ENCODE measurements around a stretch of chr10.

DNA sequence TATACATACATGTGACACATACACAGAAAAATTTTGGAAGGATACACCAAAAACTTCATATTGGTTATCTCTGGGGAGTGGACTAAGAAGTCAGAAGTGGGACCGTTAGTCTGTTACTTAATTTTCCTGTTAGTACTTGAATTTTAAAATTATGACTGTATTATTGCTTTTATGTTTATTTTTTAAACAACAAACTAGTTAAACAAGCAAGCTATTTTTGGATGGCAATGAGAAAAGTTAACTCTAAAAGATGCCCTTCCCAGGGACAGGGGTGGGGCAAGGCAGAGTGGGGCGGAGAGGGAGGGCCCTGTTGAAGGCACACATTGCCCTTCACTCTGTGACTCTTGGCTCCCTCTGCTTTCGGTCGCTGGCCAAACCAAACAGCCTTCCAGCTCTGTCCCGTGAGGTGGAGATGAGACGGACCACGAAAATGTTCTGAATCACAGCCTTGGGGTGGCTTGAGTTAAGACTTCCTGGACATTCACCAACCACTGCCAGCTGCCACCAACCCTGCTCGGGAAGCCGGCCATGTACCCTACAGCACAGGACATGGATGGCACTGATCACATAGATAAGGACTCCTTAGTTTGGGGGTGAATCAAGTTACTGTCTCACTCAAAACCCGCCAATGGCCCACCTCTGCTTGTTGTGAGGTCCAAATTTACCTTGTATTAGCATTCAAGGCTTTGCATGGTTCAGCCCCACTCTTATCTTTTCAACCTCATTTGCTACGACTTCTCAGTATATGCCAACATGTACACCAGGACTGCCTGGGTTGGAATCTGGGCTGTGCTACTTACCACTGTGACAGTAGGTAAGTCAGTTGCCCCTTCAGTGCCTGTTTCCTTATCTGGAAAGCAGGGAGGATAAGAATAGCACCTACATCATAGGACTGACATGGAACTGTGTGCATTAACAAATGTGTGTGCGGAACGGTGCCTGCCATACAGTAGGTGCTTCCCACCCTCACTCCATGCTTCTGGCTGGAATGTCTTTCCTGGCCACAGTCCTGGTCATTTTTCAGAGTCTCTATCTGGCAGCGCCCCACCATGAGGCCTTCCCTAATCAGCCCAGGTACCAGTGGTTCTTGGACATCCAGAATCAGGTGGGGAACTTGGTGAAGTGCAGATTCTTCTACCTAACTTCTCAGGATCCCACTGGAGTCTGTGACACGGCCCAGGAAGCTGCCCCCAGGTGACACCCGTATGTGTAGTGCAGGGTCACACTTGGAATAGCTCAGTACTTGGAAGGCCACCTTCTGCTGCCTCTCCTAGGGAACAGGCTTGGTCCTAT lies 28.1 kb downstream of the ITPRIP start:
- PRO-cap: no peak

- PRO-cap: no peak
Measured at GRCh38 chr10:104315243-104316629, 22.5 kb downstream of the ITPRIP start.

- PRO-cap: no peak
Measured at GRCh38 chr10:104322310-104322962, 15.8 kb downstream of the ITPRIP start.

DNA sequence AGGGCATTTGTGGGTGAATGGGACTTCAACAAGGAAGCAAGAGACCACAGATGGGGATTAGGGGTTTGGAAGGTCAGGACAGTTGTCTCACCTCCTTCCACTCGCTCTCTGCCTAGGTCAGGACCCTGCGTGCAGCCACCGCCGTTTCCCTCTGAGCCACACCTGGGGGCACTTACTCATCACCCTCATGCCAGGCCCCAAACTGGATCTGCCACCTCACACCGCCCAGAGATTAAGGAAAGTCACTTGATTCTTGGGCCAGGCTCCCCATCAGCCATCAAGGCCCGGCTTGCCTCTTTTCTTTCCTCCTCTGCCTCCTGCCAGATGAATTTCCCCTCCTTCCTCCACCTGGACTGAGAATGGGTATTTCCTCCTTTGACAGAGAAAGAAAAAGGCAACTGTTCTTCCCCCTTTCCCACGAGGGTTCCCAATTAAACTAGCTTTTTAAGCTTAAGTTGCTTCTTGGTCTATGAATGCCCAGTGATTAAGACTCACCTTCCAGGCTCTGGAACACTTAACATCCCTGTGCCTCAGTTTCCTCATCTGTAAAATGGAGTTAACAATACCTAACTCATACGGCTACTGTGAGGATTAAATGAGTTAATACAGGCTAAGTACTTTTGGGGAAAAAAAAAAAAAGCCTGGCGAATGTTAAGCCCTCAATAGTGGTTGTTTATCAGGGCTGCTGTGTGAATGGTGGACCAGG lies 2.8 kb downstream of the ITPRIP start:
- PRO-cap: no peak

DNA sequence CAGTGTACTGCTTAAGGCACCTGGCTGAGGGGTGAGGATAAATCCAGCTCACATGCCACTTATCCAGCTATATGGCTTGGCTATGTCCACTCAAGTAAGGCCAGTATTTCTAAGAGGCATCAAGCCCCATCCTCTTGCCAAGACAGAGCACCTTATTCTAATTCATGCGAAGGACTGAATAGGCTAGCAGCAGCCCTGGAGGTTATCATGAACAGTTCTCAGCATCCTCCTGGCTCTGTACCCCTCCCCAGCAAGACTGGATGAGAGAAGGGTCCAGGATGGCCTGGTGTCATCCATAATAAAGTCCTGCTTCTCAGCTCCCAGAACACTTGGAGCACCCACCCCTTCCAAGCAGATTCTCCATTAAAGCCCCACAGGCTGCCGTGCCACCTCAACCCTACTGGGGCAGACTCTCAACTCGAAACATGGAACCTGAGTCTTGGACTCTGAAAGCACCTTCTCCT lies 2.2 kb downstream of the ITPRIP start:
- PRO-cap: no peak

DNA sequence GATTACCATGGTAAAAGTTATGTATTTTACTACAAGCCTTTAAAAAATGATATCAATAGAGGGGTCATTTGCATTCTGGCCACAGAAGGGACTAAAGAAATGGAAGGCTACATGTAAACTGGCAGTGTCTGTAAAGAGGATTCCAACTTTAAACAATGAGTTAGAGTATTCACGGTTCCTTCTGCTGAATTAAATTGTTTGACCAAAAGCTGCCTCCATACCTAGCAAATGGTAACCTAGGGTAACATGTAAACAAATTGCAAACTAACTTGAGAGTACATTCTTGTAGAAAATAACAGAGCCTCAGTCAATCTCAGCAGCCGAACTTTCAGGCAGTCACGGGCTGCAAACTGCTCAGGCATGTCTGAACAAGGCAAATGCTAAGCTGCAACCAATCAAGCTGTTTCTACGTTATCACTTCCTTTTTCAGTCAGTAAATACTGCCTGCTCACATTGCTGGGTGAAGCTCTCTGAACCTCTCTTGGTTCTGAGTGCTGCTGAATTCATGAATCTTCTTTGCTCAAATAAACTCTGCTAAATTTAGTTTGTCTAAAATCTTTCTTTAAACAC lies 1212.5 kb downstream of the SORCS1 start:
- PRO-cap: no peak

DNA sequence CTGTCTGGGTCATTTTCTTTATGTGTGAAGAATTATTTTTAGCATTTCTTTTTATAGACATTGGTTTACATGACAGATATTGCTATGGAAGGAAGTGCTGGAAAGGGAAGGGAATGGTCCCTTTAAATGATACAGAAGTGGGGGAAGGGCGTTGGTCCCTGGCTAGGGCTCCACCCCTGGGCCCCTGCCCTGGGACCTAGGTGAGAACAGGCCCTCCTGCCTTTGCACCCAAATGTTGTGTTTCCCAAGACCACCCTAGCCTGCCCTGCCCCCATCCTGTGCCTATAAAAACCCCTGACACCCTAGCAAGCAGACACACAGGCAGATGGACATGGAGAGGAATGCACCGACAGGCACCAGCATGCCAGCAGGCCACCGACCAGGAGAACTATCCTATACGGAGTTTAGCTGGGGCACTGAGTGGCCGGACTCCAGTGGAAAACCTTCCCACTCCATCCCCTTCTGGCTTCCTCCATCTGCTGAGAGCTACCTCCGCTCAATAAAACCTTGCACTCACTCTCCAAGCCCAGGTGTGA lies 515.9 kb downstream of the SORCS1 start:
- PRO-cap: no peak

DNA sequence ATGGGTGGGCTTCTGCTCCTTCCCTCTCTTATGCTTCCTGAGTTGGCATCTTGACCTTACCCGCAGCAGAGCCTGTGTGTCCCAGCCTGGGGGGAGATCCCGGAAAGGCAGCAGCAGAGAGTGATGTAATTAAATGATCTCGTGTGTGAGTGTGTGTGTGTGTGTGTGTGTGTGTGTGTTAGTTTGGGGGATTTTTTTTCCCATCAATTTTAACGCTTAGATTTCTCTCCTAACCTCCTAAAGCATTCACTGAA lies 565 bp upstream of the SORCS1 start:
- PRO-cap: unidirectional peak, minus-strand start at position 78 of the sequence

GRCh38 chr10:109740370-109740825 lies 182.9 kb downstream of the XPNPEP1 start:
- PRO-cap: no peak

- PRO-cap: no peak
Measured at GRCh38 chr10:109996132-109996480, 11.7 kb upstream of the ADD3 start.

DNA sequence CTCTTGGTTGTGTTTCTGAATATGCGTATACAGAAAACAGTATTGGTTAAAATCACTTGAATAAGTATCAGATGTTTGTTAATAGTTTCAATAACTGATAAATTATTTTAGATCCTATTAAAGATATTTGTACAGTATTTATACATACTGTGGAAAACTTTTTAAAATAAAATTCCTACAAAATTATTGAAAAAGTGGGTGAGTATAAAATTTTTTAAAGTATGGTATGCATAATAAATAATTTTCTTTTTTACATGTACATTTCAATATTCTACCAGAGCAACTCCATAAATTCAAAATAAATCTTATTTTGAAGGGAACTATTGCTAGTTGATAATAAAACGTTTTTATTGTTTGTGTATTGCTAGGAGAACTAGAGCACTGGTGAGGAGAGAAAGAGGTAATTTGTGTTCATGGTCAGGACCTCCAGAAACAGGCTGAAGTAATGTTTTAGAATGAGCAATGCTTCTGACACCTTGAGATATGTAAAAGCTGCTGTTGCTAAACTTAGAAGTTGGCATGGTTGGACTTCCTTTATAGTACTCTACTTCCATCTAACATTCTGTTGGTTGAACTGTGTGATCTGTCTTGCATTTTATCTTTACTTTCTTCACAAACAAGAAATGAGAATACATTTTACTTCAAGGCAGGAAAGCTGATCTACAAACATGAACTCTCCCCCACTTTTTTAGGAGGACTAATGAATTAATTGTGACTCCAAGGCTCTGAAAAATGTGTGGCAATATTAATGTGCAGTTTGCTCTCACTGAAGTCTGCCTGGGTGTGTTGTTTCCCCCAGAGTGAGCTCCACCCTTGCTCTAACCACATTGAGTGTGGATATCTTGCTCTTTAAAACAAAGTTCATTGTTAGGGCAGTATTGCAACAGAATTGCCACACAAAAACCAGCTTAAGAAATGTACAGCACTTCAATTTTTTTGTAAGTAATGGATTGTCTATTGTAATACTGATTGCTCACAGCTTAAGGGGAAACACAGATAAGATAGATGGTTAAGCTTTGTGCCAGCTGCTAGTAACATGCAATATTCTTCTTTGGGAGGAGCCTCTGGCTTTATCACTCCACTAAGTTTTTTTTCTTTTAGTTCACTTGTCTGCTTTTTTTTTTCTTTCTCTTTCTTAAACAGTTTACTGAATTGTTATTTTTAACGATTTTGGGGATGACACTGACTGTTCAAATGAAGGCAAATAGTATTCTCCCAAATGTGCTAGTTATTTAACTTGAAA lies 68.8 kb downstream of the ADD3 start:
- PRO-cap: no peak

GRCh38 chr10:110176167-110176620 lies 31.2 kb upstream of the MXI1 start:
- PRO-cap: no peak

GRCh38 chr10:110221474-110222205 lies 14.2 kb downstream of the MXI1 start:
- PRO-cap: no peak

- PRO-cap: no peak
Measured at GRCh38 chr10:110296515-110297053, 8.1 kb downstream of the SMNDC1 start.

- PRO-cap: no peak
Measured at GRCh38 chr10:110356354-110357231, 51.9 kb upstream of the SMNDC1 start.

DNA sequence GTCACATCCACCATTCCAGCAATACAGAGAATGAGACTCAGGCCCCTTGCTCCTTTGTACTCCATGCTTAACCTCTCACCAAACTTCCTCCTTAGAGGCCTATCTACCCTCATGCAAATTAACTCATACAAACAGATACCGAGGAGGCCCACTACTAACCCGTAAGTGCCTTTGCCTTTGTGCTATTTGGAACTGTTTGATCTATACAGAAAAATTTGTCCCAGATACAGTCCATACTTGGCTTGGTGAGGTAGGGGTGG lies 87.8 kb upstream of the DUSP5 start:
- PRO-cap: no peak

GRCh38 chr10:110414337-110415280 lies 83.1 kb upstream of the DUSP5 start:
- PRO-cap: no peak

DNA sequence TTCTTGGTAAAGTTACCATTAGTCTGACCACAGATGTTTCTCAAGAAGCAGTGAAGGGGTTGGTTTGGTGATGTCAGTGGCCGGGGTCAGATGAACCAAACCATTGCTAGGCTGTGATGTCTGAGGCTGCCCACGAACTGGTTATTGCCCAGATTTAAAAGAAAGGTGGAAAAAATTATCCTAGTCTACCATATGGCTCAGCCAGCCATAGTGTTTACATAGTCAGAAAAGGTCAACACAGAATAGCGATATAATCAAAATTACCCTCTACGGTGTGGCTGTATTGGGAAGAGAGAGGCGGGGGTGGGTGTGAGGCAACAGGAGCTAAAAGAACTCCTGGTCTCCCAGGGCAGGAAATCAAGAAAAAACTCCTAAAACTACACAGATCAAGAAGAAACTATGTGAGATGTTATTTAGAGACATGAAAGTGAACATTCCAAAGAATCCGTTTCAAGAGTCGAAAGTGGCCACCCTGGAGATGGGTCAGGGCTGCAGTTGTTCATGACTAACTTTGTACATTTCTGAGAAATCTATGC lies 71.5 kb upstream of the DUSP5 start:
- PRO-cap: no peak

GRCh38 chr10:110495820-110496631 lies 1.7 kb upstream of the DUSP5 start:
- PRO-cap: unidirectional peak, plus-strand start at chr10:110496486

- PRO-cap: no peak
Measured at GRCh38 chr10:110499047-110499982, 1.6 kb downstream of the DUSP5 start.